Placental pericyte (primary cell): ENCODE measurements around a stretch of chr10.

DNA sequence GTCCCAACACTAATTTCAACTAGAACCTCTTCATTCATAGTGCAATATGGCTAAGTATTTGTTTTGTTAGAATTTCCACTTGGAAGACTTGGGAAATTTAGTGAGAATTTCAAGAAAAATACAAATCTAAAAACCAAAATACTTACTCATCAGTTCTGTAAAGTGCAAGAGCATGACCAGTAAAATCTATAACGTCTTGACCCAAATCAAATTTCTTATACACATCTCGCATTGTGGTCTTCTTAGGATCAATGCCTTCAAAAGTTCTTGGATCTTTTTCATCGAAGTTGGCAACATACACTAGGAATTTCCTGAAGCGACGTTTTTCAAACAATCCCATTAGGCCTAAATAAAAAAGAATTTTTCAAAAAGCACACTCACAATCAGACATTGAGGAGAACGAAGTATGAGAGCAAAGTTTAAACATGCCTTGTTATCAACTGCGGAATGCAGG lies 27.5 kb downstream of the GDI2 start:
- CAGE, long polyA plus RNA: no peak

- CAGE, long polyA plus RNA: no peak
Measured at GRCh38 chr10:5894555-5895470, 4.8 kb downstream of the FBH1 start.

DNA sequence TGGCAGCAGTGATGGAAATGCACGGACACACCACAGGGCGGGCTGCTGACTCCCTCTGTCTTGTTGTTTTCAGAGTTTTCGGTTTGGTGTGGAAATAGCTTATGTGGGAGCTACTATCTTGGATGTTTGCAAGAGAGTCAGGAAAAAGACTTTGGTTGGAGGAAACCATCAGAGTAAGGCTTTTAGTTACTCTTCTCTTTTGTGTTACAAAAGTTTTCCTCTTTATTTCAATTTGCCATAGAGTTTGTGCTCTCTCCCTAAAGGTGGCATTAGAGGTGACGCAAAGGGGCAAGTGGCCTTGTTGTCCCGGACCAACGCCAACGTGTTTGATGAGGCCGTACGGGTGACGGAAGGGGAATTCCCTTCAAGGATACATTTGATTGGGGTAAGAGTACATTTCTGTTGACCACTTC lies 31.1 kb downstream of the FBH1 start:
- CAGE, long polyA plus RNA: no peak

DNA sequence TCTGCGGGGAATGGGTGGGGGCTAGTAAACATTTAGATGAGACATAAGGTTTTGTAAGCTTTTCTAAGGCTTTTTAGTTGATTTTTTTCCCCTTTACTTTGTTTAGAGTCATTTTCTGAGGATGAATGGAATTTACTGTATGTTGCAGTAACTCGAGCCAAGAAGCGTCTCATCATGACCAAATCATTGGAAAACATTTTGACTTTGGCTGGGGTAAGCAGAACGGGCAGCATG lies 37.2 kb downstream of the FBH1 start:
- CAGE, long polyA plus RNA: no peak

- CAGE, long polyA plus RNA: no peak
Measured at GRCh38 chr10:5950273-5950864, 27.0 kb downstream of the IL15RA start.

DNA sequence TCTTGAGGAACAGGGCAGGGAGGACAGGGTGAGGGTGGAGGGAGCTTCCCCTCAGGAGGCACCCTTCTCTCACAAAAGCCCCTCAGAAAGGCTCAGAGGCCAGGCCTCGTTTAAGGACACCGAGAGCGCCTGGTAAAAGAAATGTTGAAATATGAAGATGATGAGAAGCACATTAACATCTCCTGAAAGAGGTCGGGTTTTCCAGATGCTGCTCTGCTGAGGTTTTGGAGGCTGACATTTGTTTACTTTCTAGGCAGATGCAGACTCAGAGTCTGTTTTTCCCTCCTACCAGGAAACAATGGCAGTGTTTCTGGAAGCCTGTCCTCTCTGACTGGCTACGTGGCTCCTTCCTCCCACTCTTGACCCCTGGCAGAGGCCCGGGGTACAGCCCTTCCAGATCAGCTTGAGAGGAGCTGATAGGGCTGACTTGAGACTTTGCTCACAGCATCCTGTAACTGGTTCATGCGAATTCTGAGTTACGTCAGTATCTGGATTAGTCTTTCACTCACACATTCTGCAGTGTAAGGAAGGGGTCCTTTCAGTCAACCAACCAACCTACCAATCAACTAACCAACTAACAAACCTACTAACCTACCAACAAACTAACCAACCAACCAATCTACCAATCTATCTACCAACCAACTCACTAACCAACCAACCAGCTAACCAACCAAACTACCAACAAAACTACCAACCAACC lies 41.1 kb upstream of the IL15RA start:
- CAGE, long polyA plus RNA: no peak

GRCh38 chr10:6088307-6088897 lies 432 bp upstream of the RBM17 start:
- CAGE, long polyA plus RNA: no peak

- CAGE, long polyA plus RNA: no peak
Measured at GRCh38 chr10:6144336-6145038, 55.7 kb downstream of the RBM17 start.

DNA sequence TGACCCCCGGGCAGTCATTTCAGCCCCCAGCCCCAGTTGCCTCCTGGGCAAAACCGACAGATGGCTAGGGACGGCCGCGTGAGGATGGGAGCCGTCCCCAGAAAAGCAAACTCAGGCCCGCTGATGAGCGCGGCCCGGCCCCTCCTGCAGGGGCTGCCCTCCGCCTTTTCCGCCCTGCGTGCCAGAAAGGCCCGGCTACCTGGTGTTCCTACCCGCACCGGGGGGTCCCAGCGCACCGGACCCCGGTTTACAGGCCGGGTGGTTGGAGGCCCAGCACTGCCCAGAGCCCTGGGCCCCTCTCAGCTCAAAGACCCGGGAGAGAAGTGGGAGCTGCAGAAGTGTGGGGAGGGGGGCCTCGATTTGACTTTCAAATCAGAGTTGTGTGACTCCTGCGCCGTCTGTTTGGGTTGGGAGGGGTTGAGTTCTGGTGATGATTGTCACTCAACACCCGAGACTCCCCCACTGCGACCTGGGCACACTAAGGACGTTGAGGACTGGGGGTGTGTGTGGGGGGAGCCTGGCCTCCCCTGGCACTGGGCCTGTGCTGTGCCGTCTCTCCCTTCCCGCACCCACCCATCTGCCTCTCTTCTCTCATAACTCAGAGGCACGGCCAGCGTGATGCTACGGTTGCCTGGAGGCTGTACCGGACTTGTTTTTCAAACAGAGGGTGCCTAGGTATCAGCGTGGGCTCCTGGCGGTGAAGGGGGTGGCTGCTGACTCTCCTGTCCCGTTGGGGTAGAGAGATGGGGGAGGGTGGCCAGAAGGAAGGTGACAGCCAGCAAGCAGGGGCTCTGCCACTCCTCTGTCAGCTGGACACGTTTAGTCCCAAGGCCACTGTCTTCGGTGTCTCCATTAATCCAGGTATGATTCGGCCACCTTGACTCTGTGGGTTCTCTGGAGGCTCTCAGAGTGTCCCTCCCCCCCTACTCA lies 56.8 kb upstream of the PFKFB3 start:
- CAGE, long polyA plus RNA: no peak

DNA sequence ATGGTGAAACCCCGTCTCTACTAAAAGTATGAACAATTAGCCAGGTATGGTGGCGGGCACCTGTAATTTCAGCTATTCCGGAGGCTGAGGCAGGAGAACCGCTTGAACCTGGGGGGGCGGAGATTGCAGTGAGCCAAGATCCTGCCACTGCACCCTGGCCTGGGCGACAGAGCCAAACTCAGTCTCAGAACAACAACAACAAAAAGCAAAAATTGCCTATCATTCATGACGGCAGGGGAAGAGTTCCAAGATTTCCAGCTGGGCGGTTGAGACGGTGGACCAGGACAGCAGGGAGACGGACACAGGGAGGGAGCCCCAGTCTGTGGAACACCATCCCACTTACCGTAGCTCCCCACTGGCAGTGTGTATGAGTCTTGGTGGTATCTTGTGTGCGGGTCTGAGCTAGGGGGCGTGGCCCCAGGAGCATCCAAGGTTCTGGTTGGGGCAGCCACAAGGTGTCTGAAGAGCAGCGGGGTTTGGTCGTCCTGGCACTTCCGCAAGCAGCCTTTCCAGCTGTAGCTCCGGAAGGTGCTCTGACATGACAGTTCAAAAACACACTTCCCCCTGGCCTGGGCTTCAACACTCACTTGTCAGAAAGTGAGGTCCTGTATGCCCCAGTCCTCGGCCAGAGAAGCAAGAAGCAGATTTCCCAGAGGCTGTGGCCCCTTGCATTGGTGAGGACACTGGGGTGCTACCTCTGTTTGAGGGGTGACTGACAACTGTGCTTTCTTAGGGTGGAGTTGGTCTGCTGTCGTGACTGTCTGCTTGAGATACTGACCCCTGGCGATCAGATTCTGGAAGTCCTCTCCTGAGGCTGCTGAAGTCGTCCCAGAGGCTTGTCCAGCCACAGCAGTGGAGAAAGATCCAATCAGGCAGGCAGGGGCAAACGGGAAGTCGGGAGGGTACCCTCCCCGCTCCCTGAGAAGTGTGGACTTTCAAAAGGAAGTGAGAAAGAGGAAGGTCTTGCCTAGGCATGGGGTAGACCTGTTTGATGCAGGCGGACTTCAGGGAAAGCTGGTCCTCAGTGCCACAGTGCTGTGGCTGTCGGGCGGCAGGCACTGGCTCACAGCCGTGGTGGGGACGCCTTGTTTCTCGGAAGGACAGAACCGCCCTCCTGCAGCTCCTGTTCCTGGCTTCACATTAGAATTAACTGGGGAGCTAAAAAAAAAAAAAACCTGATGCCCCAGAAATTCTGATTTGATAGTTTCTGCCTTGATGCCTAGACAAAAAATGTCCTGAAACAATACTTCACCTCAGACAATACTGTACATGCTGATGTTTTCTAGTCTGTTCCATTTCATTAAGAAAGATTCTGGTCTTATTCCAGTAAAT lies 51.5 kb upstream of the PFKFB3 start:
- CAGE, long polyA plus RNA: no peak

GRCh38 chr10:6221945-6222308 lies 19.2 kb downstream of the PFKFB3 start:
- CAGE, long polyA plus RNA: no peak

DNA sequence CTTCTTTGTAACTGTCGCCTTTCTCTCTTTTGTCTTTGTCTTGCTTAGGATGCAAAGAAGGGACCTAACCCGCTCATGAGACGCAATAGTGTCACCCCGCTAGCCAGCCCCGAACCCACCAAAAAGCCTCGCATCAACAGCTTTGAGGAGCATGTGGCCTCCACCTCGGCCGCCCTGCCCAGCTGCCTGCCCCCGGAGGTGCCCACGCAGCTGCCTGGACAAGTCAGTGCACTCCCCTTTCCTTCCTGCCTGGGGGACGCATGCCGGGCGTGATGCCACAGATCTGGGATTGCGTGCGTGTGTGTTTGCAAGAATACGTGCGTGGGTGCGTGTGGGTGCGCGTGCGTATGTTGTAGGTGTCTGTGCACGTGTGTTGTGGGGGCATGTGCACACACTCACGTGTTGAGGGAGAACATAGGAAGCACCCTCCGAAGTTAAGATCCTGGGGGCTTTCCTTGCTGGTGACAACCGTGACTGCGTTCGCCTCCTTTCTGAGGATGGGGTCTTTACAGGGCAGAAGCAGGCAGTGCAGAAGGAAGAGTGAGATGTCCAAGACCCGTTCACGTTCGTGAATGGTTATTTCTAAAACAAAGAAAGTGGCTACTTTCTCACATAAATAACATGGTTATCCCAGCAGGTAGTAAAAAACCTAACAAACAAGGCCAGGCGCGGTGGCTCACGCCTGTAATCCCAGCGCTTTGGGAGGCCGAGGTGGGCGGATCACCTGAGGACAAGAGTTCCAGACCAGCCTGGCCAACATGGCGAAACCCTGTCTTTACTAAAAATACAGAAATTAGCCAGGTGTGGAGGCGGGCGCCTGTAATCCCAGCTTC lies 23.6 kb downstream of the PFKFB3 start:
- CAGE, long polyA plus RNA: no peak

DNA sequence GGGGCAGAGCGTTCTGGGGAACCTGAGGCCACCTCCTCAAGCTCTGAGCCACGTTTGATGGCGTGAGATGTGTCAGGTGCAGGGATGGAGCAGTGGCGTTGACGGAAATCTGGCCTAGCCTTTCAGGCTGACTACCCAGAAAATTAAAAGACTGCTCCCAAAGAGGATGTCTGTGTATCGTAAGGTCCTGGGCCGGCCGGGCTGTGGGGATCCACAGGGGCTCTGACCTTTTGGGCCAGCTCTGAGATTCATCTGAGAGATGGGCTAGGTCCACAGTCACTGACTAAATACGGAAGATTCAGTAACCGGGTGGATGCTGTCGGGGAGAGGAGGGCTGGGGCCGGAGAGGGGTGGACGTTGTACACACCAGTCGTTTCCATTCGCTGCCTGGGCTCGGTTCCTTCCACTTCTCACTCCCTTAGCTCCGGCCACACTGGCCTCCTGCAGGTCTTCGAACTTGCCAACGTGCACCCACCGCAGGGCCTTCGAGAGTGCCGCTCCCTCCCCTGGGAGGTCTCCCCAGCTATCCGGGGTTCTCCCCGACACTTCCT lies 33.9 kb downstream of the PFKFB3 start:
- CAGE, long polyA plus RNA: no peak

GRCh38 chr10:6270224-6270906 lies 67.6 kb downstream of the PFKFB3 start:
- CAGE, long polyA plus RNA: no peak

GRCh38 chr10:6273212-6273885 lies 70.6 kb downstream of the PFKFB3 start:
- CAGE, long polyA plus RNA: no peak

DNA sequence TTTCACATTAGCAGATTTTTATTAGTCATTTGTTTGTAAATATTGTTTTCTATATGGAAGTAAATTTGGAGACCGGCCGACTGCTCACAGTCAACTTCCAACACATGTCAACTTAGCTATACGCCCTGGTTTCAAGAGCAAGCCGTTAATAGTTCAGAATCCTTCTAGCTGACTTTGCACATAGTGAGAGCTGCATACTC lies 109.8 kb downstream of the PFKFB3 start:
- CAGE, long polyA plus RNA: no peak

- CAGE, long polyA plus RNA: no peak
Measured at GRCh38 chr10:6328285-6329251, 125.8 kb downstream of the PFKFB3 start.

GRCh38 chr10:6593091-6593752 lies 13.1 kb upstream of the PRKCQ start:
- CAGE, long polyA plus RNA: no peak

DNA sequence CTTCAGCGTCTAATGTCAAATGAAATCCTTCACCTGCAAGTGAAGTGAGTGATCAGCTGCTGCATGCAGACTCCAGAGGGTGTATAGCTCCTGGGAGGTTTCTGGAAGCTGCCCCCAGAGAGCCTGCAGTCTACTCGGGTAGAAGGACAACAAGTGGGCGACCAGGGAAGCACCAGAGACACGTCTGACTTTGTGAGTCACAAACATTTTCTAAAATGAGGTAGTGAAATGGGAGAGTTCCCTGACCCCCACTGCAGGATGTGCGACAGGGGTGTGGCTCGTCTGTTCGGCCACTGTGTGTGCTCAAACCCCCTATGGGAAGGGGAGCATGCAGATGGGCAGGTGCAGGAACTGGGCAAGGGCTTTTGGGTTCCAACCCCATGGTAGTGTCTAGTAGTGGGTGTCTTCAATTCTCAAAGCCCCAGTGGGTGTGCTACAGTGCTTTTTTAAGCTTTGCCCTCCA lies 177.1 kb upstream of the PRKCQ start:
- CAGE, long polyA plus RNA: no peak

- CAGE, long polyA plus RNA: no peak
Measured at GRCh38 chr10:7306067-7306338, 104.8 kb downstream of the SFMBT2 start.